HT1080 (cell line): Measurements from ENCODE around the gene GALNT18.

RAMPAGE:
- cytosol, long total RNA, result no peak
- long total RNA, result no peak
- nucleus, long total RNA, result no peak
Measured at GRCh38 chr11:10604091-10604867, 35.8 kb upstream of the LYVE1 start.

GRCh38 chr11:10638274-10638704 lies 55.3 kb downstream of the IRAG1 start:
RAMPAGE:
- cytosol, long total RNA, result no peak
- long total RNA, result no peak
- nucleus, long total RNA, result no peak

RAMPAGE:
- cytosol, long total RNA, result no peak
- long total RNA, result no peak
- nucleus, long total RNA, result no peak
Measured at GRCh38 chr11:10640091-10640716, 53.4 kb downstream of the IRAG1 start.

RAMPAGE:
- cytosol, long total RNA, result no peak
- long total RNA, result no peak
- nucleus, long total RNA, result no peak
Measured at GRCh38 chr11:10696724-10697490, 3.4 kb upstream of the IRAG1 start.

GRCh38 chr11:10770283-10770779 lies 19.3 kb downstream of the CTR9 start:
RAMPAGE:
- cytosol, long total RNA, result no peak
- long total RNA, result no peak
- nucleus, long total RNA, result no peak

DNA sequence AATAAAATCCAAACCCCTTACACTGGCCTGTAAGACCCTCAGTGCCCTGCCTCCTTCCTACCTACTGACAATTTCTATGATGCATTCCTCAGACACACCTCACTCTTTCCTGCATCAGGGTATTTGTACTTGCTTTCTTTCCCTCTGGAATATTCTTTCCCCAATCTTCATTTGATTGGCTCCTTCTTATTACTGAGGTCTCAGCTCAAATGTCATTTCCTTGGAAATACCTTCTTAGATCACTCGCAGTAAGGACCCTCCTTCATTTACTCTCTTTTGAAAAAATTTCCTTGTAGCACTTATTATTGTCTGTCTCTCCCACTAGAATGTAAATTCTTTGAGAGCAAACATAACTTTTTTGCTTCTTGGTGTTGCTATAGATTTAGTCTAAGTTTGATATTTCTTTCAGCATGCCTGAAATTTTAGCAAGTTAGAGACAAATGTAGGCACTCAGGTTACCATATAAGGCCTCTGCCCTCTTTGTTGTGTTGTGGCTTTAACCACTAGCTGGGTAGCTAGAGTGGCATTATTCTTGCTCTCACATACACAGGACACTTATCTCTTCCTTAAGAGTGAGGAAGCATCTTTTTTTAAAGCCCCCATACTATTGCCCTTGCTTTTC lies 11.4 kb downstream of the ZBED5 start:
RAMPAGE:
- cytosol, long total RNA, result no peak
- long total RNA, result no peak
- nucleus, long total RNA, result no peak

DNA sequence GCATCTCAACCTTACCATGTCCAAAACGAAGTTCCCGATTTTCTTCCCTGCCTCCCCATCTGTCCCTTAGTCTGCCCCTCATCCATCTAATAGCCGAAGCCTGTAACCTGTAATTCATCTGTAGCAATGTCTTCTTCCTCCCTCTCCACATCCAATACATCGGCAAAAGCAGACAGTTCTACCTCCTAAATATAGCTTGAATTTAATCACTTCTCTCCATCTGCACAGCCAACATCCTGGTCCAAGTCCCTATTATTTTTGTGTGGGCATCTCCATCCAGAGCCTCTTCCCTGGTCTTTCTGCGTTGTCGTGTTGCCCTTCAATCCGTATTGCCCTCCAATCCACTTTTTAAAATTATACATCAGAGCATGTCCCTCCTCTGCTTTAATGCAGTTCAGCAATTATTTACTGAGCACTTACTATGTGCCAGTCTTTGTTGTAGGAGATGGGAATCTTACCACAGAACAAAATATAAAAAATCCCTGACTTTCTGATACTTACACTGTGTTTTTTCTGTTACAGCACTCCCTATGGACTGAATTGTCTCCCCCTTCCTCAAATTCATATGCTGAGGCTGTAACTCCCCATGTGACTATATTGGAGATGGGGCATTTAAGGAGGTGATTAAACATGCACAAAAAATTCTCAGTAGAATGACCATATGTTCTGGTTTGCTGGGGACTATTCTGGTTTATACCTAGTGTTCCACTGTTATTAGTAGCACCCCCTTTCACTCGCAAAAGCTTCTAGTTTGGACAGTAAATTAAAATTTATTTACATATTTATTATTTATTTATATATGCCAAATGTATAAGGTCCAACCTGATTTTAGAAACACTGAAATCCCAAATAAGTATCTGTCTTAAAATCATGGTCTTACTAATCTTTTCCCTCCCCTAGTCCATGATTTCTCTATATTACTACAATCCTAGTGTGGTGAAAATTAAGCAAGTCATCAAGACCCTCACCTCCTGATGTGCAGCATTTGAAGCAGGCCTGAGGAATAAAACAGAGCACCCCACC lies 2.0 kb upstream of the CSNK2A3 start:
RAMPAGE:
- cytosol, long total RNA, result no peak
- long total RNA, result no peak
- nucleus, long total RNA, result no peak

RAMPAGE:
- cytosol, long total RNA, result no peak
- long total RNA, result no peak
- nucleus, long total RNA, result no peak
Measured at GRCh38 chr11:11413872-11414885, 61.1 kb upstream of the CSNK2A3 start.

GRCh38 chr11:11621360-11622560 lies at the start of gene GALNT18:
Gene GALNT18 (minus strand): TSS chr11:11622005.
RAMPAGE:
- cytosol, long total RNA, result no peak
- long total RNA, result no peak
- nucleus, long total RNA, result no peak

GRCh38 chr11:11842951-11843121 lies 1.1 kb downstream of the USP47 start:
RAMPAGE:
- cytosol, long total RNA, result no peak
- long total RNA, result no peak
- nucleus, long total RNA, result no peak

GRCh38 chr11:11843168-11843748 lies 1.5 kb downstream of the USP47 start:
RAMPAGE:
- cytosol, long total RNA, result no peak
- long total RNA, result no peak
- nucleus, long total RNA, result no peak

DNA sequence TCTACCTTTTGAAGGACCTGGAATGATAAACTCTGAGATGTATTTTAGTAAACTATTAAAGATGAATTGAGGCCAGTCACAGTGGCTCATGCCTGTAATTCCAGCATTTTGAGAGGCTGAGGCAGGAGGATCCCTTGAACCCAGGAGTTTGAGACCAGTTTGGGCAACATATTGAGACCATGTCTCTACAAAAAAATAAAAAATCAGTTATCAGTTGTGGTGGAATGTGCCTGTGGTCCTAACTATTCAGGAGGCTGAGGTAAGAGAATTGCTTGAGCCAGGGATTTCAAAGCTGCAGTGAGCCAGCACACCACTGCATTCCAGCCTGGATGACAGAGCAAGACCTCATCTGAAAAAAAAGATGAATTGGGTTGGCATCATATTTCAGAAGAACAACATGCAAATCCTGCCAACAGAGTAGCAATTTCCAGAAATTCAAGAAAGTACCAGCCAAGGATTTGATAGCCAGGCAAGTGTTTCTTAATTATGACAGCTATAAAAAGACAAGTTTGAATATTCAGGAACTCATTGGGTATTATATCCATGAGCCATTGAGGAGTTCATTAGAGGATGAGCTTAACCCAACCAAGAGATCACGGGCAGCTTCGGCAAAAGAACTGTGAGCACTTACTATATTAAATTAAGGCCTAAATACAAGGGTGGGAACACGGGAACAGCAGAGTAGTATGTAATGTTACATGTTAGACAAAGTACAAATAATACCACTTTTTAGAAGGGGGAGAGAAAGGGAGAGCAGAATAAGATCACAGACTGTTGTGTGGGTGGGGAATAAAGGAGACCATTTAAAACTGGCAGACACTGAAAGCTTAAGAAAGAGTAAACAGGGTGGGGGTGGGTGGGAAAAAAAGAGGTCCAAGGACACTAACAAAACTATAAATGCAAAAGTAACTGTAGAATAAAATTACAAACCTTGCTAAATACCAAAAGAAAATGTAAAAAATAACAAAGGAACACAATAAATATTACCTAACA lies 75.3 kb downstream of the USP47 start:
RAMPAGE:
- cytosol, long total RNA, result no peak
- long total RNA, result no peak
- nucleus, long total RNA, result no peak

DNA sequence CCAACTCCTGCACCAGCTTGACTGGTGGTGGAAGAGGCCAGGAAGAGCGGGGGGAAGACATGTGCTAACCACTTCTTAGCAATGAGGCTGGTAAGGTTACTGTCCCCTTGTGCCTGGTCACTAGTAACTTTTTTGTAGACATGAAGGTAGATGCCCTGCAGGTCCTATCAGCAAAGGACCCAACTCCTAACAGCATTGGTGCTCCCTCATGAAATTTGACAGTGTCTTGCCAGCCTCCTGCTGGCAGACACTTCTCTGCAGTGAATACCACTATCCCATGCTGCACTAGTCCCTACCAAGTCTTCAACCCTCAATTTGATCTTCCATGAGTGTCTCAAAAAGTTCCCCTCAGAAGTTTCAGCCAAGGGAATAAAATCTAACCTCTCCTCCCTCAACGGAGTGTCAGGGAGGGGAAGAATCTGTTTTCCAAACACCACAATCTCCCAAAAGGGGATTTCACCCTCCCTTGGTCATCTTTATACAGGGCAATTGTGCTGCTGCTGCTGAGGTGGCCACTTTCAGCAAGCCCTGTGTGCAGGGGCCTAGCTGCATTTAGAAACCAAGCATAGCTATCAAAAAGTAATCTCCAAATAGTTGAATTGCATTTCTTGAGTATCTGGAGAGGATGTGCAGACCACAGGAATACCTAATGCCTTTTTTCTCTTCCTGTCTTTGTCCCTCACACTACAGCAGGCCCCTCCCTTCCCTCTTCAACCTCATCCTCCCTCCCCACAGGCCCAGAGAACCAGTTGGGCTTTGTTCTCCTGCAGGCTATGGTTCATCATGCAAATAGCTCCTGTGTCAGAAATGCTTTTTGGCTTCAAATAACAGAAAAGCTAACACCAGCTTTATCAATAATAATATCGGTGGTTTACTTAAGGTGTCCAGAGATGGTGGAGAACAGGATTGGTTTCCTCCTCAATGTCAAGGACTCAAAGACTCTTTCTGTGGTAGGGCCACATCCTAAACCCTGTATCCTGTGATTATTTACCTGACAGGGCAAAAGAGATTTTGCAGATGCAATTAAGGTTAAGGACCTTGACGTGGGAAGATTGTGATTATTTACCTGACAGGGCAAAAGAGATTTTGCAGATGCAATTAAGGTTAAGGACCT lies 47.9 kb downstream of the DKK3 start:
RAMPAGE:
- cytosol, long total RNA, result no peak
- long total RNA, result no peak
- nucleus, long total RNA, result no peak

RAMPAGE:
- cytosol, long total RNA, result no peak
- long total RNA, result no peak
- nucleus, long total RNA, result no peak
Measured at GRCh38 chr11:12006581-12007347, 1.7 kb downstream of the DKK3 start.

DNA sequence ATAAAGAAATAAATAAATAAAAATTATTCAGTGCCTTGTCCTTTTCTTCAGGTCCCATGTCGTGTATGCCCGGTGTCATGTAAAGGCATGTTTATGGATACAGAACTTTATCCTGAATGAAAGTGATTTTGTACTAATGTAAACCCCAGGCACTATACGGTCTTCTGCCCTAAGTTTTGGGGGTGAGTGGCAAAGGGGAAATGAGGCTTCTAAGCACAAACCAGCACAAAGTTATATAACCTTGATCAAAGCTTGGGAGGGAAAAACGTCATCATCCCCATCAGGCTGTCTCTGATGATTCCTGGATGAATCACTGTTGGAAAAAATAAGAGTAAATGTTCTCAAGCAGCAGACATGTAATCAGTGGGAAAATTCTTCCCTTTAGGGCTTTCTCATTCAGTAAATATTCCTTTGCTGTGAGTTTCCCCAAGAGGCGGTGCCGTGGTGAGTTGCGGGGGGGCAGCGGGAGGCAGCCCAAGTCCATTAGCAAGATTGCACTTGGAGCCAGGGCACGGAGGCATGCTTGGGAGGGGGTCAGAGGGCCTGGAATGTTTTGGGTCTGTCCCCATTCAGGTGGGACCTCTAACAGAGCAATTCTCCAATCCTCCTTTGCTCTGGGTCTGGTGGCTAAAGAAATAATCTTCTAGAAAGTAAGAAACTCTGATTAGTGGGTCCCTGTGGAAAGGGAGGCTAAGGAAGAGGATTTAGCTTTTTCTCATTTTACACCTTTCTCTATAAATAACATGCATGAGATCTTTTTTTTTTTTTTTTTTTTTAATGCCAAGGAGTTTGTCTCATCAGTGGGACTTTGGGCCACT lies 30.2 kb upstream of the MICAL2 start:
RAMPAGE:
- cytosol, long total RNA, result no peak
- long total RNA, result start-site peak on the plus strand centred at position 495 of the sequence, 28 bp wide, 12 reads
- nucleus, long total RNA, result no peak

RAMPAGE:
- cytosol, long total RNA, result no peak
- long total RNA, result no peak
- nucleus, long total RNA, result no peak
Measured at GRCh38 chr11:12111457-12112153, 1.2 kb downstream of the MICAL2 start.

DNA sequence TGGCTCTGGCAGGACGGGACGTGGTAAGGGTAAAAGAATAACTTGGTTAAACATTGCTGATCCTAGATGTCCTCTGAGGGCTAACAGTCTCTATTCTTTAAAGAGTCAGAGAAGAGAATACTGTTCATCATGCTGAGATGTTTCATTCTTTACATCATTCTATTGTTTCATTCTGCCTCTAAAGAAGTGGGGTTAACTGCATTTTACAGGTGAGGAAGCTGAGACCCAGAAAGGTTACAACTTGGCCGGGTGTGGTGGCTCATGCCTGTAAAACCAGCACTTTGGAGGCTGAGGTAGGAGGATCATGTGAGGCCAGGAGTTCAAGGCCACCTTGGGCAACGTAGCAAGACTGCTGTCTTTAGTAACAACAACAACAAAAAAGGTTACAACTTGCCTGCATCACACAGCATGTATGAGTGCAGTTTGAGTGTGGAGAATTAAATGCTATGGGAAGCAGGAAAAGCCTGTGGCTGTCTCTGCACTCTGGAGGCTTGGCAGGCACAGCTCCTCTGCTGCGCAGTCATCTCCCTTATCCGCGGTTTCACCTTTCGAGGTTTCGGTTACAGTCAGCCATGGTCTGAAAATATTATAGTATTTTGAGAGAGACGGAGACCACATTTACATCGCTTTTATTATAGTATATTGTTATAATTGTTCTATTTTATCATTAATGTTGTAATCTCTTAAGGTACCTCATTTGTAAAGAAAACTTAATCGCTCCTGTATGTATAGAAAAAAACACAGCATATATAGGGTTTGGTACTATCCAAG lies 2.8 kb downstream of the MICAL2 start:
RAMPAGE:
- cytosol, long total RNA, result no peak
- long total RNA, result no peak
- nucleus, long total RNA, result no peak

DNA sequence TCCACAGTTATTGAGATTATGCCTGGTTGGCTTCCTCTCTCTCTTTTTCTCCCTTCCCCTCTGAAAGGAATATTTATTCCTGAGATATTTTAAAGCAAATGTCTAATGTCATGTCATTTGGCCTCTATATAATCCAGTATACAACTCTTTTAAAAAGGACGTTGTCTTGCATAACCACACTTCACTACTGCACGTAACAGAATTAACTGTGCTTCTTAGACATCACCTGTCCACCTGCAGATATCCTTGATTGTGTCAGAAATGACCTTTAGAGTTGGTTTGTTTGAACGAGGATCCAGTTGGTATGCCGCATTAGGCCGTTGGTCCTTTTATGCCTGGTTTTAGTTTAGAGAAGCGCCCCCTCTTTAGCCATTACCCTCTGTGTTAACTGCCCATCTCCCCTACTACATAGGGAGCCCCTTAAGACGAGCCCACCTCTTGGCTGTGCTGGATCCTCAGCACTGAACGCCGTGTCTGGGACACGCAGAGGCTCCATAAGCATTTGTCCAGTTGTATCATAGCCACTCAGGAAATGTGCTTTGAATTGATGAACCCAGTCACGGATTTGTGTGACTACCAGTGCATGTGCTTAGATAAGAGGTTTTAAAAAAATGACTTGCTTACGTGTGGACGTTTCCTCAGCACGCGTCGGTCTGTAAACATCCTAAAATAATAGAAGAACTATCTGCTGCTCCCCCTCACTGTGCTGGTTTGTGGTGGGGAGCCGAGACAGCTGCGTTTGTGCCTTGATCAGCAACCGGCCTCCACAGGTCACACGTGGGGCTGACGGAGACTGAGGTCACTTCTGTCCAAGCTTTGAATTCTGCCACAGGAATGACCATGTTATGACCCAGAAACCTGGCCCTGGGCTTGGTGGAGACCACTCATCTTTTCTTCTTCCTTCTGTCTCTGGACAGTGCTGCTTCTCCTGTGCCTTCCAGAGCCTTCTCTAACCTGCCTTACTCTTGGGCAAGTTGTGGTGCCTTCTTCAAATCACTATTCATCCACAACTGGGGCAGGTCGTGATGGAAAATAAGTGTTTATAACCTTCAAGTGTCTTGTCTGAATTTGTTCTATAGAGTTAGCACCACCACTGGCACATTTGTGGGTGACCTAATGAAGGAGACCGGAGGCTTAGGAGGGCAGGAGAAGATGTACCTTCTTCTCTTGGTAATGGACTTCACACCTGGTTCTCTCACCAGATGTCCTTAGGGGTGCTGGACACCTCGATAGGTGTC lies 4.2 kb downstream of the MICAL2 start:
RAMPAGE:
- cytosol, long total RNA, result no peak
- long total RNA, result no peak
- nucleus, long total RNA, result no peak

DNA sequence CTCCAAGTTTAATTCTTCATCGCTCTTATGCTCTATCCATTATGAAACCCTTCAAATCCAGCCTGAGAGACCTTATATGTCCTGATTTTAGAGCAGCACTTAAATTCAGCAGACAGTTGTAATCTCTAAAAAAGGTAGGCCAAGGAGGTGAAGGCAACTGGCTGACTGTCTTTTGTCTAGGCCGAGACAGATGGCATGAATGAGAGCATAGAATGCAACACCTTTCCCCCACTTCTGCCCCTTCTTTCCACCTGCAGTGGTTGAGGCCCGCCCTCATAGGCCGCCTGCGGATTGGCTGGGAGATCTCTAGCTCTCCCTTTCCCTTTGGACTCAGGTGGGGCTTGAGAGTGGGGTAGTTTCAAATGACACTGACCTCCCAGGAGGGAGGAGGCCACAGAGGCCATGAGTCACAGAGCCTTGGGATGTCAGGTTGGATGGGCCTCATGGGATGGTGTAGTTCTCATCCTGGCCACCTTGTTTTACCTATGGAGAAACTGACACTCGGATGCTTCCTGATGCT lies 9.0 kb downstream of the MICAL2 start:
RAMPAGE:
- cytosol, long total RNA, result no peak
- long total RNA, result no peak
- nucleus, long total RNA, result no peak

GRCh38 chr11:12134283-12134499 lies 23.8 kb downstream of the MICAL2 start:
RAMPAGE:
- cytosol, long total RNA, result no peak
- long total RNA, result no peak
- nucleus, long total RNA, result no peak